Peripheral blood mononuclear cell (primary cell): ENCODE data around the genes CDIPT, ITGAL, ZNF785 and PRR14.

DNA sequence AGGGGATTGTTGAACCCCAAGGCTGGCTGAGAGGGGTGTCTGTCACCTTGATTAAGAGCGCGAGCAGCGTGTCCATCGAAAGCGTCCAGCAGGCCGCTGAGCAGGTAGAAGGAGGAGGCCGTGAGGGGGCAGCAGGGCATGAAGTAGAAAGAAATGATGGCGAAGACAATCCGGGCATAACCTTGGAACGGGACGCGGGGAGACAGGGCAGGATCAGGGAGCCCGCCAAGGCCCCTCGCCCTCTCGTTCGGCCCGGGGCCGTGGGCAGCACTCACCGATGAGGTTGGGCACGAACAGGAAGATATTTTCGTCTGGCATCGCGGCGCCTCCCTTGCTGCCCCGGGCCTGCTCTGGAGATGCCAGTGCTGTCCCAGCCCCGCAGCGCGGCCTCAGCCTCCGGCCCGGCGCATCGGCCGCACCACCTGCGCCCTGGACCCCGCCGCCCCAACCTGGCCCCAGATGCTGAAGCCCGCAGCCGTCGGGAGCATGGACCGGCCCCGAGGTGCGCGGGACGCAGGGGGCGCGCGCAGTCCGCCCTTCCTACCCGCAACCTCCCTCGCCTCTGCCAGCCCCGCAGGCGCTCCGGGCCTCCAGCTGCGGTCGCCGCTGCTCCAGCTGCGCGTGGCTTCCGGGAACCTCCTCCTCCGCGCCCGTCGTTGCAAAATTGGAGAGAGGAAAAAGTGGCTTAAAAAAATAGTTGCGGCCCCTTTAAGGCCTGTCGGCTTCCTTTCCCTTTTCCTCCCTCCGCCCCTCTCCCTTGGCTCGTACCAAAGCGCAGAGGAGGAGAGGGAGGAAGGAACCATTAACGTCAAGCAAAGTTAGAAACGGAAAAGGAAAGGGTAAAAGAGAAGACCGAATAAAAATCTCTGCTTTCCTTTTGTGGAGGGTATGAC lies at the start of gene CDIPT:
TSS of gene CDIPT (minus strand) at position 687 of the 893 bp plus-strand sequence.
- PRO-cap, 8 experiments = peak in 8 of 8 experiments; most common plus-strand start position 304 of the sequence (in 1); most common minus-strand start position 564 of the sequence (in 8)

DNA sequence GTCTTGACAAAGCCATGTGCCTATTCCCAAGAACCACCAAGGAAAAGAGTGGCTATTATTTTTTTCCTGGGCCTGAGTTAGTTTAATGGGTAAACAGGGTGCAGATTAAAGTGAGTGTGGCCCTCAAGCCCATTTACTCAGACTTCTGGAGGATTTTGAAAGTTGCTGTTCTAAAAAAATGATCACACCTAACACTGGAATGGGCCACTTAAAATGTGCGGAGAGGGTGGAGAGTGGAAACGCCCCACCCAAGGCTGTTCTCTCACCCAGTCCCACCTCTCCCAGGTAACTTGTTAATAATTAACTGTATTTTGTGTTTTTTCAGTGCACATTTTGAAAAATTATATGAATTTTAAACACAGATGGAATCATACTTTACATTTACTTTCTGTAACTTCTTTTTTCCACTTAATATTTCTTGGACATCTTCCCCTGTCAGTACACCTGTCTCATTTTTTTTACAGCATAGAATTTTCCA lies 5.4 kb downstream of the HIRIP3 start:
- PRO-cap, 8 experiments = no peak in any of the 8 experiments

DNA sequence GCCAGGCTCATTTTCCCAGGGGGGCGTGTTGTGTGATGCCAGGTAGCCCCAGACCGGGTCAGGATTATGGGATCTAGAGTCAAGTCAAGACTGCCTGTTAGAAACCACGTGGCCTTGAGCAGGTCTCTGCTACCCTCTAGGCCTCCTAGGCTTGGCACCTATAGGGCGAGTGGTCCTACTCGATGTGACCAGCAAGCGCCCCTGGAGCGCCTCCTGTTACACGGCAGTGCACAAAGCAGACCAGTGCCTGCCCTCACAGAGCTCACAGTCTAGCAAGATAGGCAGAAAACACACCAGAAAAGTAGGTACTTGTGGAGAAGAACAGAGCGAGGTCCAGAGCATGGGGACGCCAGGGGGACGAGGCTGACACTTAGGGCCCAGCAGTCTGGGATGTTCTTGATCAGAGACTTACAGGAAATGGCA lies 5.8 kb downstream of the INO80E start:
- PRO-cap, 8 experiments = no peak in any of the 8 experiments

DNA sequence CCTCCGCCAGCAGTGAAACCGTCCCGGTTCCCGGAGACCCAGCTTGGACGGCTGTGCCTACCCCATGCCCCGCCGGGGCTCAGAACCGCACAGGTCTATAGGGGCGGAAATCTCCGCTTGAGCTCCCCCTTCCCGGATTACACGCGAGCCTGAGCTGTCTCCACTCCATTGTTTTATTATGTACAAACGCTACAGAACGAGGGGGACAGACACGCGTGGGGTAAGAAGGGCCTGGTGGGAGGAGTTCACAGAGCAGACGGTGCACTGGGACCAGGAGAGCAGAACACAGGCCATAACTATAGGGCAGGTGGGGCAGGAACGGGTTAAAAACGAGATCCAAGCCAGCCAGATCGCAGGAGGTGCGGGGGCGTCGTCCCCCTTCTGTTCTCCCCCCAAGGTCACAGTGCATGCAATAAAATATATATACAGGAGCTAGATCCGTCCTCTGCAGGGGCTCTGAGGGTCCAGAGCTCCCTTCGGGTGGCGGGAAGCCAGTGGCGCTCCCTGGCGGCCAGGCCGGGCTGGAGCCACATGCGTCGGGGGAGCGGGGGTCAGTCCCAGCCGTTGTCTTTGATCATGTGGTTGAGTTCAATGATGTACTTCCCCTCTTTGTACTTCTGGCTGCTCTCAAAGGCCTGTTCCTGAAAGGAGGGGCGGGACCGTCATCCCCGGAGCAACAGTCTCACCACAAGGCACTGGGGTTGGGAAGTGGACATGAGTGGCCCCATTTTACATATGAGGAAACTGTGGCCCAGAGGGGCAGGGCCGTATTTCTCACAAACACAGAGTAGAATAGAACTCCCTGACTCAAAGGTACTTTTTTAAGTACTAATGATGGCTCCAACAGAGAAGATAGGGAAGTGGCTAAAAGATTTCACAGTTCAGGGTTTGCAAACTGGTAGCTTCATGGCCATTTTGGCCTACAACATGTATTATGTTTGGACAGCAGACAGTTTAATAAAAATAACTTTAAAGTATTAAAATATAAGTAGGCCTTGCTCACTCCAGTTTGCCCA lies 743 bp upstream of the TBX6 start:
- PRO-cap, 8 experiments = peak in 6 of 8 experiments; most common plus-strand start position 176 of the sequence (in 1); most common minus-strand start position 171 of the sequence (in 3)

DNA sequence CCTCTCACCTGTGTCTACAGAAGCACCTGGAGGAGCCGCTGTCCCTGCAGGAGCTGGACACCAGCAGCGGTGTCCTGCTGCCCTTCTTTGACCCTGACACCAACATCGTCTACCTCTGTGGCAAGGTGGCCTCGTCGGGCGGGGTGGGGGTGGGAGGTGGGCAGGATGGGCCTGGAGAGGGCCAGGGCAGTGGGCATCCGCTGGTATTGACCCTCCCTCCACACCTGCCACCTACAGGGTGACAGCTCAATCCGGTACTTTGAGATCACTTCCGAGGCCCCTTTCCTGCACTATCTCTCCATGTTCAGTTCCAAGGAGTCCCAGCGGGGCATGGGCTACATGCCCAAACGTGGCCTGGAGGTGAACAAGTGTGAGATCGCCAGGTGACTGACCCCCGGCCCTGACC lies 4.3 kb downstream of the CORO1A start:
- PRO-cap, 8 experiments = peak in 5 of 8 experiments; most common plus-strand start position 345 of the sequence (in 4)

GRCh38 chr16:30208919-30209399 lies 9.9 kb downstream of the SULT1A3 start:
- PRO-cap, 8 experiments = no peak in any of the 8 experiments

DNA sequence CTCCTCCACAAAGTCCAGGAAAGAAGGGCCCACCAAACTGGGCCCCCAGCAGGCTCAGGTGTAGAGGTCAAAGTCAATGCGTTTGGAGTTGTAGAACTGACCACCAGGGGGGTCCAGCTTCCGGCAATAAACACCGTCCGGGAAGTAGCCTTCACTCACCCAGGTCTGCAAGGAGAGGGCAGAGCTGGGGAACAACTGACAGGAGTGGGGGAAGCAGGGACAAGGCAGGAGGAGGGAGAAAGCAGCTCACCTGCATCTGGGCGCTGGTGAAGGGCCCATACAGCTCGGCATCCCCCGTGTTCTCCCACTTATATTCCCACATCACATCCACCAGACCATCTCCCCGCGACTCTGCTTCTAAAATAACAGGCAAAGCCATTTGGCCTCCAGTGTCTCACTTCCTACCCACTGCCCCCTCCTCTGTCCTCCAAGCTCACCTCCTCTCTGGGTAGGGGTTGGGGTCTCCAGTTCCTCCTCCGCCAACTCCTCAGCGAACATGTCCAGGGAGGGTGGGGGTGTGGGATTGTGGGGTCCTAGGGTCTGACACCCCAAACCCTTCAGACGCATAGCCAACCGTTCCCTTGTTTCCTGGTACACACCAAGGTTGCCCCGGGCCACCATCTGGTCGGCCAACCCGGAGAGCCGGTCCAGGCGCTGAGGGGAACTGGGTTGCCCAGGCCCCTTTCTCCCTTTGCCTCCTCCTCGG lies 2.0 kb downstream of the CD2BP2 start:
- PRO-cap, 8 experiments = peak in 1 of 8 experiments; most common minus-strand start position 486 of the sequence (in 1)

- PRO-cap, 8 experiments = peak in 1 of 8 experiments; most common plus-strand start chr16:30354719 (in 1); most common minus-strand start chr16:30354493 (in 1)
Observed at GRCh38 chr16:30354312-30354846, 729 bp downstream of the CD2BP2 start.

DNA sequence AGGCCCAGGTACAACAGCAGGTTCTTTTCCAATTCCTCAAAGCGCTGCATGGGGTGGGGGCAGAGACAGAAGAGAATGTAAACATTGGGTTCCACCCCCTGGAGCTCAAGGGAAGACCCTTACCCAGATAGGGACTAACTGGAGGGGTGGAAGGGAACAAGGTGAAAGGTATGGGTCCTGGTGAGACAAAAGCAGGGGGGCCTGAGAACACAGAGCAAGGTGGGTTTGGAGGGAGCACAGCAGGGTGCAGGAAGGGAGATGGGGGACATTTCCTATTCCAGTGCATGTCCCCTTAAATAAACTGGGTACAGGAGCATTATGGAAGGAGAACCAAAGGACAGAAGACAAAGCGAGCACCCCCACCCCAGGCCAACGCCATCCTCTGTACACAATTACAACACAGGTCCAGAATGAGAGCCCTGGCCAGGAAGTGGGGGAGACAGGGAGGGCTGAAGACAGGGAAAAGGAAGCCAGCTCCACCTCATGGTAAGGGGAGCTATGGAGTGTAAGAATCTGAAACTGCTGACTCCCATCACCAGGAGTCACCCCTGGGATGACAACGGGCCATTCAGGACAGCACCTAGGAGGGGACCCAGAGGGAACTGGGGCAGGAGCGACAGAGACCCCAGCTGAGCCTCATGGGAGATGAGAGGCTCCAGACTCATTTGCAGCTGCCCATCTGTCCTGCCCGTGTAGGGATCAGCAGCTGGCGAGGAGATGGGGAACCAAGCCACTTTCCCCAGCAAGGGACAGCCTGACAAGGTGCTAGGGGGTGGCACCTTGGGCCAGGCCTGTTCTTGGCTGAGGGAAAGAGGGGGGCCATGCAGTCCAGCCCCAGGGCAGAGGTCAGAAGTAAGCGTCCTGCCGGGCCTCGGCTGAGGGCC lies 2.2 kb upstream of the CD2BP2 start:
- PRO-cap, 8 experiments = no peak in any of the 8 experiments

DNA sequence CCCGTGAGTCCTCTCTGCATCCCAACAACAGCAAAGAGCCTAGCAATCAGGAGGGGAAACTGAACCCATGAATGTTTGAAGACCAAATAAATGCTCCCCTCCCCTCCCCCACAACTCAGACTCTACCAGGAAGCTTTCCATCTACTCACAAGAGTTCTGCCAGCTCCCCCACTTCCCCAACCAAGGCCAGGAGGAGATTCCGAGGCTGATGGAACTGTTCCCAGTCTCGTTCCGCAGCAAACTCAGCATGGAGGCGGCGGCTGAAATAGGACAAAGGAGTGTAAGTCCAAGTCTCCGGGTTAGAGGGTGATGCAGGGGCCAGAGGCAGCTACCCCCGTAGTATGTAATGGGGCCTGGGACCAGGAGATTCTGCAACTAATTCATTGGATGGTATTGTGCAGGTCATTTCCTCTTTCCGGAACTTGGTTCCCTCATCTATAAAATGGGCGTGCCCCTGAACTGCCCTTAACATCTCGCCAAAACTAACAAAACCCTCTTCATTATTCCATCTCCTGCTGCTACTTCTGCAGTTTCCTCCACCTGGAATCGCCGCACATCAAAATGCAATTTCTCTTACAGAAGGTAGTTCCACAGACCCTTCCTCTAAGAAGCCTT lies 815 bp downstream of the DCTPP1 start:
- PRO-cap, 8 experiments = no peak in any of the 8 experiments

GRCh38 chr16:30472457-30473048 lies at the start of gene ITGAL:
Gene ITGAL (plus strand): TSS chr16:30472742.
- PRO-cap, 8 experiments = peak in 7 of 8 experiments; most common plus-strand start chr16:30472745 (in 7); most common minus-strand start chr16:30472539 (in 7)

GRCh38 chr16:30541299-30541847 lies 6.7 kb upstream of the ZNF747 start:
- PRO-cap, 8 experiments = no peak in any of the 8 experiments

DNA sequence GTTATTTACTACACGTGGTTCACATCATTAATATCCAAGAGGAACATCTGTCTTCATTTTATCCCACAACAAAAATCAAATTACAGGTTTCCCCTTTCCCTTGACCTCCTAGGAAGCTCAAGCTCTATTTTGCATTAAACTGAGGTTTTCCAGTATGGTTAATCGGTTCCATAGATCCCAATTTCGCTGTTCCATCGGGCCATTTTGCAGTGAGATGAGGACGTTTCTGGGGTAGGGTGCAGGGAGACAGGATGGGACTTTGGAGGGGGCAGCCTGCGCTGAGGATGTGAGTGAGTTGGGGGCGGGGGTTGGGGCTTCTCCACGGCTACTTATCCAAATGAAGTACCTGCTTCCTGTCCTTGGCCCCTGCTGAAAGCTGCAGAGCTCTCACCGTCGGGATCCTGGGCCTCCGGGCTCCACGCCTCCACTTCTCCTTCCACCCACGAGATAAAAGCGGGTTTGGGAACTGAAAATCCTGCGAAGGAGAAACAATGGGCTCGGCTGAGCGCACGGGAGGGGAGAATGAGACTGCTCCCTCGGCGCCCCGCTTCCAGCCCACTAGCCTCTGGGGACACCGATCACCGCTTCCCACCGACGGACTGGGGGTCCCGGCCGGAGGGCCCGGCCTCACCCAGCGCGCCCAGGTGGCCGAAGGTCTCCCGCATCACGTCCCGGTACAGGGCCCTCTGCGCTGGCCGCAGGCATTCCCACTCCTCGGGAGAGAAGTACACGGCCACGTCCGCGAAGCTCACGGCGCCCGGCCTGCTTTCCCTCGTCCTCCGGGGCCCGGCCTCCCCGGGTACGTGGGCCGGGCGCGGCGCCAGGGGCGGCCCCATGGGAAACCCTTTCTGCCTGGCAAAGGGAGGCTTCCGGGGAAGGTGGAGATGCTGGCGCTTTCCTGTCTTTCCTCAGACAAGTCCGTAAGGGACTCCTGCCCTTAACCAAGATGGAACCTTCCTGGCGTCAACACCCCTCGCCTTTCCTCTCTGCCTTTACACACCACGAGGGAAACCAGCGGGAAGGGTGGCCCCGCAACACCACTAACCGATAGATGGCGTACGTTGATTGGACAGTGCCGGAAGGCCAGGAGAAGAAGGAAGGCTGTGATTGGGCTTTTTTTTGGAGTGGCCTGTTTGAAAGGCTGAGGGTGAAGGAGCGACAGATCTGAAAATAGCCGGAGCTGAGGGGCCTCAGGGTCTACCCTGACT lies at the start of gene ZNF785:
TSS of gene ZNF785 (minus strand) at position 922 of the 1,208 bp plus-strand sequence.
- PRO-cap, 8 experiments = peak in 8 of 8 experiments; most common plus-strand start position 1,132 of the sequence (in 8); most common minus-strand start position 988 of the sequence (in 6)

DNA sequence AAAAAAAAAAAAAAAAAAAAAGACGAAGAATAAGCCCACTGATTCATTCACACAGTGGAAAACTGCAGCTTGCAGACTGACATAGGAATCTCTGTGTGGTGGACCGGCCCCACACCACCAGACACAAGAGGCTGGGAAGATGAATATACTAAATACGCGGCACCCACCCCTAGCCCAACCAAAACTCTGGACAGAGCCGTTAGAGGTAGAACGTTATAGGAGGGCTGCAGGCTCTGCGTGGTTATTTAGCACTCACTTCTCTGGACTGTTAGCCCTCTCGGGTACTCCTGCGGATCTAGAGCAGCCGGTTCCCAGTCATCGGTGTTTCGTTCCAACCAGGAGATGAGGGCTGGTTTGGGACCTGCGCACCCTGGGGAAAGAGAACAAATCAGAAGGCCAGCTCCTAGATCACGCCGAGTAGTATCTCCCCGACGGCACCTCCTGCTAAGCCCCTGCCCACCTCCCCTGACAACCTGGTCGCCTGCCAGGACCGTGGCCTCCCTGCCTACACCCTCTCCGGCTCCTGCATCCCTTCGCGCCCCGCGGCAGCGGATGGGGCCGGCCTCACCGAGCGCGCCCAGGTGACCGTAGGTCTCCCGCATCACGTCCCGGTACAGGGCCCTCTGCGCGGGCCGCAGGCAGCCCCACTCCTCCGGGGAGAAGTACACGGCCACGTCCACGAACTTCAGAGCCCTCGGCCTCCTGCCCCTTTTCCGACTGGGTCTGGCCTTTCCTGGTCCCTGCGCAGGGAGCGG lies 743 bp downstream of the ZNF689 start:
- PRO-cap, 8 experiments = peak in 8 of 8 experiments; most common plus-strand start position 206 of the sequence (in 1); most common minus-strand start position 554 of the sequence (in 3)

- PRO-cap, 8 experiments = peak in 8 of 8 experiments; most common plus-strand start chr16:30650778 (in 8); most common minus-strand start chr16:30651051 (in 8)
Observed at GRCh38 chr16:30650634-30651215, at the start of gene PRR14. Gene PRR14 (plus strand): TSS chr16:30650960.

DNA sequence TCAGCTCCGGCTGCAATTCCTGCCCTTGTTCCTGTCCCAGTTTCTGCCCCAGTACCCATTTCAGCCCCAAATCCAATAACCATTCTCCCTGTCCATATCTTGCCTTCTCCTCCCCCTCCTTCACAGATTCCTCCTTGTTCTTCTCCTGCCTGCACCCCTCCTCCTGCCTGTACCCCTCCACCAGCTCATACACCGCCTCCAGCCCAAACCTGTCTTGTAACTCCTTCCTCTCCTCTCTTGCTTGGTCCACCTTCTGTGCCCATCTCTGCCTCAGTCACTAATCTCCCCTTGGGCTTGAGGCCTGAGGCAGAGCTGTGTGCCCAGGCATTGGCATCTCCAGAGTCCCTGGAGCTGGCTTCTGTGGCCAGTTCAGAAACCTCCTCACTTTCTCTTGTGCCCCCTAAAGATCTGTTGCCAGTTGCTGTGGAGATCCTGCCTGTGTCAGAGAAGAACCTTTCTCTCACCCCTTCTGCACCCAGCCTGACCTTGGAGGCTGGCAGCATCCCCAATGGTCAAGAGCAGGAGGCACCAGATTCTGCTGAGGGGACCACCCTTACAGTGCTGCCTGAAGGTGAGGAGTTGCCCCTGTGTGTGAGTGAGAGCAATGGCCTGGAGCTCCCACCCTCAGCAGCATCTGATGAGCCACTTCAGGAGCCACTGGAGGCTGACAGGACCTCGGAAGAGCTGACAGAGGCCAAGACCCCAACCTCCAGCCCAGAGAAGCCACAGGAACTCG lies 2.9 kb upstream of the TMEM265 start:
- PRO-cap, 8 experiments = no peak in any of the 8 experiments

- PRO-cap, 8 experiments = no peak in any of the 8 experiments
Observed at GRCh38 chr16:30743757-30744015, 3.2 kb downstream of the TMEM265 start.

DNA sequence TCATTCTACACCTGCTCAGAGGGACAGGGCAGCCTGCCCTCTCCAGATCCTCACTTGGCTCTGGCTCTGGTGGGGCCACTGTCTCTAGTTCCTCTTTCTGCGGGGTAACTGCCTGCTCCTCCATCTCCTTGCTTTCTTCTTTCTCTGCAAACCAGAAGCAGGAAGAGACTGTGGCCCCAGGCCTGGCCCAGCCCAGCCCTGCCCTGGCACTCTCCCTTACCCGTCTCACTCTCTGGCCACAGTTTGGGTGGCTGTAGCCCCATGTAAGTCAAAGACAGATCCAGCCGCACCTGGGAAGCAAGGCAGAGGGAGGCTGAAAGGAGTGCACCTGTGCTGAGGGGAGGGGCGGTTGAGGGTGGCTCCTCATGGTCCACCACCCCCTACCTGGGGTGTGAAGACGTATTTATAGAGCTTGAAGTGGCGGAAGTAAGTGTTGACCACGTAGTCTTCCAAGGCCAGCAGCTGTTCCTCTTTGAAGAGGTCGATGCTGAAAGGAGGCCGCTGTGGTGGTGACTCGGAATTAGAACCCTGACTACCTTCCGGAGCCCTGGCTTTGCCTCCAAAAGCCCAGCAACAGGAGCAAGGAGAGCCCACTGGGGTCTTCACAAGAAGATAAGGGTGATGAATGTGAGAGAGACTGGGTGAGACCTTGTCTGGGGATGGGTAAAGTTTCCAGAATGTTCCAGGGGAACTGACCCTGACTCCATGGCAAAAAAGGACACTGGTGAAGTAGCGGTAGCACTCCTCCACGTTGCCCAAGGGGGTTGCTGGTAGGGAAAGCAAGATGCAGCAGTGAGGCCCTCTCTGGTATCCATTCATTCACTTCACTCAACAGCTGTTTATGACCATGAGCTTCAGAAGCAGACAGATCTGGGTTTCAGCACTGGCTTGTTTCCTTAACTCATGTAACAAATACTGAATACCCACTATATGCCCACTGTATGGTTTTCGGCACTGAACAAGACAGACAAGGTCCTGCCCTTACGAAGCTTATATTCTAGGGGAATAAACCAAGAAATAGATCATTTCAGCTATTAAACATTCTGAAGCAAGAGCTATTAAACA lies 2.6 kb downstream of the CFAP119 start:
- PRO-cap, 8 experiments = peak in 4 of 8 experiments; most common plus-strand start position 209 of the sequence (in 3); most common minus-strand start position 62 of the sequence (in 4)

DNA sequence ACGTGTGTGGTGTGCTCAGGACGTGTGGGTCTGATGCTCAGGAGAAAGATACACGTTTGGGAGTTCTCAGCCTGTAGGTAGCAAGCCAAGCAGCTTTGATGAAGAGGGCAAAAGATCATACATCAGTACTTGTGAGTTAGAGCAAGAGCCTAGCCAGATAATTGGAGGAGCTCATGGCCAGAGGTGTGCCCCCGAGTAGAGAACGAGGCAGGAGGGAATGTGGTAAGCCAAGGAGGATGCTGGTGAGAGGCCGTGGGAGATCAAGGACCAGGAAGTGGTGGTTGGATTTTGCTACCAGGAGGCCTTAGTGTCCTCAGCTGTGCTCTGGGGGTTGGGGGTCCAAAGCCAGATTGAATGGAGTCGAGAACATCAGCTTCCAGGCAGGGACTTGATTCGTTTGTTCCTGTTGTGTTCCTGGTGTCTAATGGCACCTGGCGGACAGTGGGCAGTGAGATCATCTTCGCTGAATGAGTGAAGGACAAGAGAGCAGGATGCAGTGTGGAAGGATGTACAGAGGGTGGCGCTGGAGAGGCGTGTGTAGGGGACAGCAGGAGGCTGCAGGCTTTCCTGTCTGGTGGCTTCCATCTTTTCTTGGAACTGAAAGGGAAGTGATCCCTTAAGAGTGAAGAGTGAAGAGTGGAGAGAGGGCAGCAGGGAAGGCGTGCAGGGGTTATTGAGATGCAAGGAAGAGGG lies 11.6 kb downstream of the FBXL19 start:
- PRO-cap, 8 experiments = no peak in any of the 8 experiments

GRCh38 chr16:30957905-30958594 lies 496 bp downstream of the SETD1A start:
- PRO-cap, 8 experiments = peak in 8 of 8 experiments; most common plus-strand start chr16:30957970 (in 7); most common minus-strand start chr16:30958339 (in 4)